Parietal lobe (tissue), 2 donors: Measurements from ENCODE around the genes CDT1 and ZNF778.

DNA sequence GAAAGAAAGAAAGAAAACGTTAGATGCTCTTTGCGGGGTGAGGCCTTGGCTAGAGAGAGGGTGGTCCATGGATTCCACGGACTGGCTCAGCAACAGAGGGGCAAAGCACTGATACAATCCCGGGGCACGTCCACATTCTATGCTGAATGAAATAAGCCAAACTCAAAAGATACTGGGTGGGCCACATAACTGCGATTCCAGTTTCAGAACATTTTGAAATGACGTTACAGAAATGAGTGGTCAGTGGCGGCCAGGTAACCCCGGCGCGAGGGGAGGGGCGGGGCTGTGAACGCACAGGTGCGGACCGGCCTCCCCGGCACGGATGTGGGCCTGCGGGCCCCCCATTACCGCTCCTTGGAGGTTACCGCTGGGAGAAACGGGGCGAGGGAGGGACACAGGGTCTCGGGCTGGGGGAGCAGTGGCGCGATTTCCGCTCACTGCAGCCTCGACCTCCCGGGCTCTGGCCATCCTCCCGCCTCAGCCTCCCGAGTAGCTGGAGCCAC, 660 bp downstream of the MVD start:
- RAMPAGE, long total RNA, result no peak

GRCh38 chr16:88719460-88720689, 13.6 kb downstream of the CTU2 start:
- RAMPAGE, long total RNA, result no peak

DNA sequence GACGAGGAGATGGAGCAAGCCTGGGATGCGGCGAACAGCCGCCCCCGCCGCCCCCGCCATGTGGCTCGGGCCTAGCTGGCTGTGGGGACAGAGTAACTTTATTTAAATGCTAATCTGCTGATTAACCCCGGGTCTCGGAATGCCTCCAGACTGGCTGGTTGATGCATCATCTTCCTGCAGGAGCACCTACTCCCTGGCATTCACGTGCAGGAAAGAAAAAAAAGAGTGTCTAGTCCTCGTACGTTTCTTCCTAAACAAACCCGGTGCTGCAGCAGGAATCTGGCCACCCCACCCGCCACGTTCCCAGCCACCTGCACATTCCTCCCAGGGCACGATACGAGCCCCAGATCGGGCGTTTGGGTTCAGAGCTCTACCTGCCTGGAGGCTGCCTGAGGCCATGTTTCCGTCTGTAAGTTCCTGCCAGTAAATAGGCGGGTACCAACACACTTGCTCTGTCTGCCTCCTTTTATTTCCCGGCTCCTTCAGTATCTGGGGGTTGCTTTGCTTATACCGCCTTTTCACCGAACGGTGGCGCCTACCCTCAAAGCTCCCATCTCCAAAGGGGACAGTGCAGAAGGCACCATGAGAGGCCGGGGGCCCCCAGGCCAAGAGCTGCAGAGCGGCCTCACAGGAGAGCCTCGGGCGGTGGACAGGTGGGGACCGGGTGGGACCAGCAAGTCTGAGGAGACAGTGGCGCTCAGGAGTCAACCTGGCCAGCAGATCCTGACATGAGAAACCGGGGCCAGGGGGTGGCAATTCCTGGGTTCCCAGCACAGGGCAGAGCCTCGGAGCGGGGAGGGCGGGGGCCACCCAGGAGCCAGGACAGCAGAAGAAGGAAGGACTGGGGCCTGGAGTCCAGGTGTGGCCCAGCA, 29.6 kb downstream of the PIEZO1 start:
- RAMPAGE, long total RNA, result no peak

DNA sequence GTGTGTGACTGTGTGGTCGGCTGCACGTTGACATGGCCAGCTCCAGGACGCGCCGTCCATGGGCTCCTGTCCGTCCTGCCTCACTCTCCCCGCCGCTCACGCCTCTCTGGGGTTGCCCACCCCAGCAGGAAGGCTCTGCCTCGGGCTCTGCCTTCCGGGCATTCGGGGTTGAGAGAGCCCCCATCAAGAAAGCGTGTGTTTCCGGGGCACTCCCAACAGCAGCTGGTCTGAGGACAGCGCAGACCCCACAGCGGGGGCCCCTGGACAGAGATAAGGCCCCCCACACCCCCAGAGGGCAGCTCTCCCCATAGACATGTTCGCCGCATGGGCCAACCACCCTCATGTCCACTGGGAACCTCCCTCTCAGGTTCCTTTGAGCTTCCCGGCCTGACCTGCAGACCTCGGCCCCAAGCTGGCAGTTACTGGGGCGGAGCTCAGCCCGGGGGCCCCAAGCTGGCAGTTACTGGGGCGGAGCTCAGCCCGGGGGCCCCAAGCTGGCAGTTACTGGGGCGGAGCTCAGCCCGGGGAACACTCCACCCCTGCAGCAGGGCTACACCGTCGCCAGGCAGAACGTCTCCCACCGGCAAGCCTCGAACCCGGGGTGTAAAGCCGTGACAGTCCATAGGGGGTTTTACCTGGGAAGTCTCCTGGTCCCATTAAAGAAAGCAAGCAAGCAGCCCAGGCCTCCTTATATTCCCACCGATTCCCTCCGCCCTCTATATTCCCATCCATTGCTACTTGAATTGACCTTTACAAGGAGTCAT, 8.5 kb upstream of the PIEZO1 start:
- RAMPAGE, long total RNA, result no peak

DNA sequence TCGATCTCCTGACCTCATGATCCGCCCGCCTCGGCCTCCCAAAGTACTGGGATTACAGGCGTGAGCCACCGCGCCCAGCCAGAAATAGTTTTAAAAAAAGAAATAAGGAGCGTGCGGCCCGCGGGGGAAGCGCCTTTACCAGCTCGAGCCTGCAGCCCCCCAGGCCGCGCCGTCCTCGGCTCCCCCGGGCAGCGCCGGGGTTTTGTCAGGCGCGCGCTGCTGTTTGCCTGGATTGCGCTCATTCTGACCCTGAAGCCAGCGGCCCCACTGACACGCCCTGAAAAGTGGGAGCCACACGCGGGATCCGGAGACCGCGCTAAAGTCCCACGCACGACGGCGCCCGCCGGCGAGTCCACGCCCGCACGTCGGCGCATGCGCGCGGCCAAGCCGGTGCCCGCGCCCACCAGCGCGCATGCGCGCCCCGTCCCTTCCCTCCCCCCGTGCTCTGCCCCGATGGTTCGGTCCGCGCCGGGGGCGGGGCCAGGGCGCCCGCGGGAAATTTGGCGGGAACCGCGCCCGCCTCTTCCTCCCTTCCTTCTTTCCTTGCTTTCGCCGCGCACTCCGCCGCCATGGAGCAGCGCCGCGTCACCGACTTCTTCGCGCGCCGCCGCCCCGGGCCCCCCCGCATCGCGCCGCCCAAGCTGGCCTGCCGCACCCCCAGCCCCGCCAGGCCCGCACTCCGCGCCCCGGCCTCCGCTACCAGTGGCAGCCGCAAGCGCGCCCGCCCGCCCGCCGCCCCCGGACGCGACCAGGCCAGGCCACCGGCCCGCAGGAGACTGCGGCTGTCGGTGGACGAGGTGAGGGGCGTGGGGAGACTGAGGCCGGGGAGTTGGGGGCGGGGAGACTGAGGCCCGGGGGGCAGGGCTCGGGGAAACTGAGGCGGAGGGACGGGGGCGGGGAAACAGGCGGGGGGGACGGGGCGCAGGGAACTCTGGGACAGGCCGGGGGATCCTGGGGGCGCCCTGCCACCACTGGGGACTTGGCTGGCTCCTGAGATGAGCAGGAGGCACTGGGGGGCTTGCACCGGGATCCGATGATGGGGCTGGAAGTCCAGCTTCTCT, at the start of gene CDT1:
CDT1 (plus strand) TSS at position 527 of the 1,061 bp plus-strand sequence.
- RAMPAGE, long total RNA, result no peak

GRCh38 chr16:88854482-88855102, 2.2 kb downstream of the GALNS start:
- RAMPAGE, long total RNA, result no peak

- RAMPAGE, long total RNA, result no peak
Observed at GRCh38 chr16:88883721-88884272, 17.3 kb upstream of the PABPN1L start.

DNA sequence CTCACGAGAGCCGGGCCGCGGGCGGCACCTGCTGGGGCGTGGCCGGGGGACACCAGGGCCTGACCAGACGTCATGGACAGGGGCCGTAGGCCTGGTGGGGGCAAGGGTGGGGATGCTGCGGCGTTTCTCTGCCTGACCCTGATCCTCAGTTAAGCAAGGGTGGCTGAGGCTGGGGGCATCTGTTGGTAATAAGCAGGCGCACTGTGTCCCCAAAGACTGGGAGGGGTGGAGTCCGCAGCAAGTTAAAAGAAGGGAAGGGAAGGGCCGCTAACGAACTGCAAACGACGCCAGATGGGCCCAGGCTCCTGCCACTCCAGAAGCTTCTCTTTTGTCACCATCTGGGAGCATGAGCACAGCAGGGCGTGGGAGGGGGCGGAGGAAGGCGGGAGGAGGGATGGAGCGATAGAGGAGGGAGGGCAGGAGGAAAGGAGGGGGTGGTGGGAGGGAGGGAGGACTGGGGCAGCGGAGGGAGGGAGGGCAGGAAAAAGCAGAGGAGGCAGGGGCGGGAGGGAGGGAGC, 22.5 kb upstream of the PABPN1L start:
- RAMPAGE, long total RNA, result no peak

DNA sequence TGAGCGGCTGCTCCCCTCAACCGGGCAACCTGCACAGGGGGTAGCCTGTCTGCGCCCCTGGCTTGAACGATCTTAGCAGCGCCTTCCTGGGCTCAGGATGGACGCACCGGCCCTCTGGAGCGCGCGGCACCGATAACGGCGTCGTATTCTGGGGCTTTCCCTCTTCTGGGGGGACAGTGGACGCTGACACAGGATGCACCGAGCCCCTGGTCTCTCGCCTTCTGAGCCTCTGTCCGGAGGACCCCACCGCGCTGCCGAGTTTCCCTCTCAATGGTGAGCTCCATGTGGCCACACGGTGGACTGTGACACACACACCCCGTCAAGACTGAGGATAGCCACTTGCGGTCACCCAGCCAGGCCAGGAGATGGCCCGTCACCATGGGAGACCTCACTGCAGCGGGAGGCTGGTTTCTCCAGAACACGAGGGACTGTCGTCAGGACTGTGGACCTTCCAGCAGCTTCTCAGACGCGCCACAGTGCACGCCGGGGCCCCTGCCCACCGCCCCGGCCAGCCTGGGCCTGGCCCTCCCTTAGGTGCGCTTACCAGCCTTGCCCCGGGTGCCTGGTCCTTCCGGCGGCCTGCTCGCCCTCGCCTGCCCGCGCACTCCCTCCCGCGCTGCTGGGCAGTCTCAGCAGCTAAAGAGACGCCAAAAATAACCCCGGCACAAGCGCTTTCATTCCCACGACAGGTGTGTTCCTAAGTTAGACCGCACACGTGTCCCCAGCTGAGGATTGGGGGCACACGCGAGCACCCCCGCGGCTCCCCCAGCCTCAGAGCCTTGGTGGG, 30.0 kb upstream of the PABPN1L start:
- RAMPAGE, long total RNA, result no peak

- RAMPAGE, long total RNA, result no peak
Observed at GRCh38 chr16:88924454-88925003, 52.5 kb downstream of the CBFA2T3 start.

DNA sequence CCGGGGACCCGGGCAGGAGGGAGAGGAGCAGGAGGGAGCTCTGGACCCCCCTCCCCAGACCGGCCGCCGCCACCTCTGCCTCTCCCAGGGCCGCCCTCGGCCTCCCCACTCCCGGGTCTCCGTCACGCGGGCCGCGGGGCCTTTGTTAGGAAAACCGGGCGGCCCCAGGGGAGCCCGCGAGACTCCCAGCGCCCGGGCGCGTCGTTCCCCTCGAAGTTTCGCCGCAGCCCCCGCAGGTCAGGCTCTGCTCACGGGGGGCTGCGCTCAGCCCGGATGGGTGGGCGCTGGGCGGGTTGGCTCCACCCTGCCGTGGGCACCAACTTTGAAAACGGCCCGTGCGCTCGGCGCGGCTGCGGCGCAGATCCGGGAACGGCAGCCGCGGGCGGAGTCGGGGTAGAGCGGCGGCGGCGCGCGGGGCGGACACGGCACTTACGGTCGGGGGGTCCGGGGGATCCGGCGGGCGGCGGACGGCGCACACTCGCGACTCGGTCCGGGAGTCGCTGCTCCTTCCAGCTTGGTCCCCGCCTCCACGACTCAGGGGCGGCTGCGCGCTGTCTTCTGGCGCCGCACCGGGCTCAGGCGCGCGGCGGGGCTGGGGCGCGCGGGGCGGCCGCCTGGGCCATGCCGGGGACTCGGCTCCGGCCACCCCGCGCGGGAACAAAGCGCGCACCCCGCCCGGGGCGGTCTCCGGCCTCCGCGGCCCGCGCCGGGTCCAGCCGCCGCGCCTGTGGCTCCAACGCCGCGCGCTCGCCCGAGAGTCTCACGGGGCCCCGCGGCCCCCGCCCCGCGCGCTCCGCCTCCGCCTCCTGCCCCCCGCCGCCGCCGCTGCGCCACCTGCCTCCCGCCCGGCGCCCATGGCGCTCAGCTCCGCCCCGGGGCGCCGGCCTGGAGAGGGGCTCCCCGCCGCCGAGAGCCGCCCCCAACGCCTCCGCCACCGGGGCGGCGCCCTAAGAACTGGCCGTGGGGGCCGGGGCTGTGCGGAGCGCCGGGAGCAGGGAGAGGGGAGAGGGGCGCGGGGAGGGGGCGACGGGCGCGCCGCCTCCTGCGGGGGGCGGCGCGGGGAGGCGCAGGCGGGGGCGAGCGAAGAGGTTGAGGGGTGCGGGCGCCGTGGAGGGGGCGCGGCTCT, 36.1 kb downstream of the CBFA2T3 start:
- RAMPAGE, long total RNA, result no peak

GRCh38 chr16:89114946-89116027, 21.6 kb downstream of the ACSF3 start:
- RAMPAGE, long total RNA, result no peak

DNA sequence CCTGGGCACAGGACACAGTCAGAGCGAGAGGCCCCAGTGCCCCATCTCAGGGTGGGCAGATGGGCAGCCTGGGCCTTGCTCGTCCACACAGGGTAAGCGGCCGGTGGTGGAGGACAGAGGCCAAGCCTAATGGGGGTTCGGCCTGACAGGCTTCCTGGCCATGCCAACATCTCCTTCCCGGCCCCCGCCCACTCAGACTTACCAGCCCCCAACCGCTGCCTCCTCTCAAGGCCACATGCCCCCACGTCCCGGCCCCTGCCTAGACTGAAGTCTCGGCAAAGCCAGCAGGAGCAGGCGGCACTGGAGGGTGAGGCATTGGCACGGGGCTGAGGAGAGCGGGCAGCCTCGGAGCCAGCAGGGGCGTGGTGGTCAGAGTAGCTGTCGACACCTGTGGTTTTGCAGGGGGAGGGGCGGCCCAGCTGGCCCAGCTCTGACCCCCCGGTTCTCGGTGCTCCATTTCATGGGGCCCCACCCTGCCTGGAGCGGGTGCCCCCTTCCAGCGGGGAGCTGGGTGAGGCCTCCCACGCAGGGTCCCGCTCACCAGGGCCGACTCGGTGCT, 4.5 kb downstream of the CDH15 start:
- RAMPAGE, long total RNA, result no peak

- RAMPAGE, long total RNA, result no peak
Observed at GRCh38 chr16:89217220-89218213, at the start of gene ZNF778. Gene ZNF778 (plus strand): TSS chr16:89217703.

- RAMPAGE, long total RNA, result no peak
Observed at GRCh38 chr16:89291333-89291956, 73.9 kb downstream of the ZNF778 start.

GRCh38 chr16:89357137-89357997, 133.0 kb downstream of the ANKRD11 start:
- RAMPAGE, long total RNA, result no peak

GRCh38 chr16:89446539-89447186, 43.7 kb downstream of the ANKRD11 start:
- RAMPAGE, long total RNA, result no peak

- RAMPAGE, long total RNA, result no peak
Observed at GRCh38 chr16:89461768-89462828, 28.3 kb downstream of the ANKRD11 start.

DNA sequence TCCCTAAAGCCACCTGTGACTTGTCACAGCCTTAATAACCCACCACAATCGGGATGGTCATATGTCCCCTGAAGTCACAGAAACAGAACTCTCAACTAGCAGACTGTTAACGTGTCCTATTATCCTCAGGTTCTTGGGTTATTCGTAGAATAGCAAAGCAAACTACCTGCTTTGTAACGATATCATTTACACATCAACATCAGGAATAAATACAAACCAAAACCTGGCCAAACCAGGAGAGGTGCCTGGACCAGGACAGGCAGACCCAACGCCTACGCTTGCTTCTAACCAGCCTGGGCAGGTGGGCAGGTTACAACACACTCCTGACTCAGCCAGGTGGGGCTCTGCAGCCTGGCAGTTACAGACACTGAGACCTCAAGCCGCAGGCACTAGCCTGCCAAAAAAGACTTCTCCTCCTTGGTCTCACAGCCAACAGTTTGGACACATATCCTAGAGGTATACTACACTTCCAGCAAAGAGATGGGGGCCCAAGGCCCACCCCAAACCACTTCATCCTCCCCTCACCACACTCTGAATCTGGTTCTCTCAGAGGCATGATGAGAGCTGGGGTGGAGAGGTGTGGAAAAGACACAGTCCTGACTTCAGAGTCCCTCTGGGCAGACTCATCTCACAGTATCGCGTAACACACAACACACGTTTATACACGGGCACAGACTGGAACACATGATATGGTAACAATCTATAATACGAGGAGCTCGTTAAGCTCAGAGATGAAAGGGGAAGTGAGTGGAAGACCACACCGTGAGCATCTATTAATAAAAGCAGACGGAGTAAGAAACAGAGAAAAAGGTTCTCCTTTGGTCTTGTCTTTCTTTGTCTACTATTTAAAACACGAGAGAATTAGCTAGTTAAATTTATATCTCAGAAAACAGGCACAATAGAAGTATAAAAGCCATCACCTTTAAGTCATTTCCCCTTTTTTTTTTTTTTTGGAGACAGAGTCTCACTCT, 13.8 kb downstream of the ANKRD11 start:
- RAMPAGE, long total RNA, result no peak

DNA sequence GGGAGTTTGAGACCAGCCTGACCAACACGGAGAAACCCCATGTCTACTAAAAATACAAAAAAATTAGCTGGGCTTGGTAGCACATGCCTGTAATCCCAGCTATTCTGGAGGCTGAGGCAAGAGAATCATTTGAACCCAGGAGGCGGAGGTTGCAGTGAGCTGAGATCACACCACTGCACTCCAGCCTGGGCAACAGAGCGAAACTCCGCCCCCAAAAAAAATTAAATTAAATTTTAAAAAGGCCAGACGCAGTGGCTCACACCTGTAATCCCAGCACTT, 11.0 kb downstream of the ANKRD11 start:
- RAMPAGE, long total RNA, result no peak